Metastatic Breast Carcinoma in the Brain (tissue), 10 donors: ENCODE measurements around the genes MCTS2, ID1 and PDRG1.

DNA sequence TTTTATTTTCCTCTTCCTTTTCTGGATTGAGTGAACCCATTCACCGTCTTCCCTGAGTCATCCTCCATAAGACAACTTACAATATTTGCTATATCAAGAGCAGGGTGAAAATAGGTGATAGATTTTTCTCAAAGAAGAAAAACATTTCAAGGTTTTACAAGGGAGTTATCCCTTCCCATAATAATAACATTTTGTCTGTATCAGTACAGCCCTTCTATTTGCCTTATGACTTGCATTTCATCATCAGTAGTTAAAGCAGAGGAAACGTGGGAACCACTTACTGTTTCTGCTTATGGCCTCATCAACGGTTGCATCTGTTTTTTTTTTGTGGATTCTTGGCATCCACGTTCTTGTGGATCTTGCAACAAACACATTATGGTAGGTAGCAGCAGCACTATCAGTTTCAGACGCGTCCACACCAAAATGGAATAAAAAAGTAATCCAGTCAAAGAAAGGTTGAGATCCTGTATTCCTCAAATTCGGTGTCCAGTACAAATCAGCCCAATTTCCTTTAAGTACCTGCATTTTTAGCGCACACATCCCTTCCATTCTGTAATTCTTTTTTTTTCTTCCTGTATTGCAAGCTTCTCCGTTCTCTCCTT, 678.3 kb upstream of the DEFB115 start:
- PRO-cap, 10 experiments = no peak in any of the 10 experiments

DNA sequence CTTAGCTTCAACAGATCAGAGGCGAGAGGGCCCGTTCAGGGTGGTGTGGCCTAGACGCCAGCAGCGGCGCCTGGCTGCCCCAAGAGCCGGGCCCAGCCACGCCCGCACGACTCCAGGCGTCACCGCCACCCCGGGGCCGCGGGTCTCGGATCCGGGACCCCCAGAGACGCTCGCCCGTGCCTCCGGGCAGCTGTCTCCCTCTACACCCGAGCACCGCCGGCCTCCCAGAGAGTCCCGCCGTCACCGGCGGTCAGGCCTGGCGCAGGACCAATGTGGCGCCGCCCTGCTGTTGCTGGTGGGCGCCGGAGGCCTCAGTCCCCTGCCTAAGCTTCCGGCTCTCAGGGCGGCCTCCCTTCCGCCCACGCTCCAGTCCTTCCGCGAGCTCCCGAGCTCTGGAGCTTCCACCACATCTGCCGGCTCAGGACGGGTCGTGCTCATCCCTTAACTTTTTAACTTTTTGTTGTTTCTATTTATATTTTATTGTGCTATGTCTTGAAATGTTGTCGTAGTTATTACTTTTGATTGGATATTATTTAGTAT, 441.2 kb upstream of the DEFB115 start:
- PRO-cap, 10 experiments = no peak in any of the 10 experiments

DNA sequence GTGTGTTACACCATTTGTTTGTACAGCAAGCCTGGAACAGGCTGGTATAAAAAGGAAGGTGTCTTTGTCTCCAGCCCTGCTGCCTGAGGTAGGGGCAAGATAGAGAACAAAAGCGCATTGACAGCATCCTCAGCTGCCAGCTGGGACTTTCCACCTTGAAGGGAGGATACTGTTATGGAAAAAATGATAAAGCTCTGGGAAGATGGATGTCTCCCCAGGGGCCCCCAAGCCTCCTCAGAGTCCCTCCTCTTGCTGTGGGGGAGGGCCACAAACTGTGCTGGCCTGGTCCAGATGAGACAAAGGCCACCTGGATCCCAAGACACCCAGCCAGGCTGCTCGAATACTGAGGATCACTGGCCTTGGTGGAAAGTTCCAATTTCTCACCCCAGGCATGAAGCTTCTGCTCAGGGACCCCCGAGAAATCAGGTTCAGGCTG, 13.0 kb downstream of the REM1 start:
- PRO-cap, 10 experiments = no peak in any of the 10 experiments

DNA sequence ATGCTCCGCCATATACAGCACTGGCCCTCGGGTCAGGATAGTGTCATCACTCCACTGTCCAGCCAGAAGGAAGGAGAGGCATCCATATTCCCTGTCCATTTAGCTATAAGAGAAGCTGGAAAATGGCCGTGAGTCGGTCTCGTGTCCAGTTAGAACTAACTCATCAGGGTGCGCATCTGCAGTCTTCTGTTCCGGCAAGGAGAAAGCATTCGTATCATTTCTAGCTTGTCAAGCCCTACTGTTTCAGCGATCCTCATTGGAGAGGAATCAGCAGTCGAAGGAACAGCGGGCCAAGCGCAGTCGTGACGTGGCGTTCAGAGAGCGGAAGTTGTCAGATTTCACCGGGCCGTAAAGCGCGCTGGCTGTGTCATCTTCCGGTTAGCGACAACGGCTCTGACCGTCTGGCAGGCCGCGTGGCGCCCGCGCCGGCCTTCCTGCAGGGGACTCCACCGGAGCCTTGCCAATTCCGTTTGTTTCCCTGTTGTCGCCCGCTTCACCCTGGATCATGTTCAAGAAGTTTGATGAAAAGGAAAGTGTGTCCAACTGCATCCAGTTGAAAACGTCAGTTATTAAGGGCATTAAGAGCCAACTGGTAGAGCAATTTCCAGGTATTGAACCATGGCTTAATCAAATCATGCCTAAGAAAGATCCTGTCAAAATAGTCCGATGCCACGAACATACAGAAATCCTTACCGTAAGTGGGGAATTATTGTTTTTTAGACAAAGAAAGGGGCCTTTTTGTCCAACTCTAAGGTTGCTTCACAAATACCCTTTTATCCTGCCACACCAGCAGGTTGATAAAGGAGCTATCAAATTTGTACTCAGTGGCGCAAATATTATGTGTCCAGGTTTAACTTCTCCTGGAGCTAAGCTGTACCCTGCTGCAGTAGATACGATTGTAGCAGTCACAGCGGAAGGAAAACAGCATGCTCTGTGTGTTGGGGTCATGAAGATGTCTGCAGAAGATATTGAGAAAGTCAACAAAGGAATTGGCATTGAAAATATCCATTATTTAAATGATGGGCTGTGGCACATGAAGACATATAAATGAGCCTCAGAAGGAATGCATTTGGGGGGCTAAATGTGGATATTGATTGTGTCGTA, at the start of gene MCTS2:
Gene MCTS2, plus strand, starts transcription at position 381 of the 1,104 bp plus-strand sequence.
- PRO-cap, 10 experiments = peak in 10 of 10 experiments; most common plus-strand start position 400 of the sequence (in 10); most common minus-strand start position 304 of the sequence (in 6)

DNA sequence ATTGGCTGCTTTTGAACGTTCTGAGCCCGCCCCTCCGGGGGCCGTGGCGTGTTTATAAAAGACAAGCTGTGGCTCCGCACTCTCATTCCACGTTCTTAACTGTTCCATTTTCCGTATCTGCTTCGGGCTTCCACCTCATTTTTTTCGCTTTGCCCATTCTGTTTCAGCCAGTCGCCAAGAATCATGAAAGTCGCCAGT, at the start of gene ID1:
Gene ID1, plus strand, starts transcription at position 85 of the 198 bp plus-strand sequence.
- PRO-cap, 10 experiments = peak in 10 of 10 experiments; most common plus-strand start position 85 of the sequence (in 10)

DNA sequence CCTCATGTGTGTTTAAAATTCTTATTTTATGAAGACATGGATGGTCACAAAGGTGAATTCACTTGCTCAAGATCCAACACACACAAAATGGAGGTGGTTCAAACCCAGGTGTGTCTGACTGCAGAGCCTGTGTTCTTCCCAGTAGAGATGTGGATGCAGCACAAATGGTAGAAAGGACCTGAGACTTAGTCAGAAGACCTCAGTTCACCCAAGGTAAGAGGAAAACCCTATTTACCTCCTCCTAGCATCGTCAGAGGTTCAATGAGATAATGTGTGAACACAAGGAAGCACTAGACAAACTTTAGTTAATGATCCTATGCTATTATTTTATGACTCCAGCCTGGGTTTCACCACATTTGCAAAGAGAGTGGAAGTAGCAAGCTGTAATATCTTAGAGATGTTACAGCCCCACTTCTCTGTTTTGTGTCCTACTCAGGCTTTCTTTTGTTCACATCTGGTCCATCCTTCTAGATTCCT, 36.5 kb downstream of the BCL2L1 start:
- PRO-cap, 10 experiments = no peak in any of the 10 experiments

GRCh38 chr20:31713047-31713916, 9.4 kb downstream of the BCL2L1 start:
- PRO-cap, 10 experiments = peak in 2 of 10 experiments; most common plus-strand start chr20:31713162 (in 1); most common minus-strand start chr20:31713161 (in 1)

DNA sequence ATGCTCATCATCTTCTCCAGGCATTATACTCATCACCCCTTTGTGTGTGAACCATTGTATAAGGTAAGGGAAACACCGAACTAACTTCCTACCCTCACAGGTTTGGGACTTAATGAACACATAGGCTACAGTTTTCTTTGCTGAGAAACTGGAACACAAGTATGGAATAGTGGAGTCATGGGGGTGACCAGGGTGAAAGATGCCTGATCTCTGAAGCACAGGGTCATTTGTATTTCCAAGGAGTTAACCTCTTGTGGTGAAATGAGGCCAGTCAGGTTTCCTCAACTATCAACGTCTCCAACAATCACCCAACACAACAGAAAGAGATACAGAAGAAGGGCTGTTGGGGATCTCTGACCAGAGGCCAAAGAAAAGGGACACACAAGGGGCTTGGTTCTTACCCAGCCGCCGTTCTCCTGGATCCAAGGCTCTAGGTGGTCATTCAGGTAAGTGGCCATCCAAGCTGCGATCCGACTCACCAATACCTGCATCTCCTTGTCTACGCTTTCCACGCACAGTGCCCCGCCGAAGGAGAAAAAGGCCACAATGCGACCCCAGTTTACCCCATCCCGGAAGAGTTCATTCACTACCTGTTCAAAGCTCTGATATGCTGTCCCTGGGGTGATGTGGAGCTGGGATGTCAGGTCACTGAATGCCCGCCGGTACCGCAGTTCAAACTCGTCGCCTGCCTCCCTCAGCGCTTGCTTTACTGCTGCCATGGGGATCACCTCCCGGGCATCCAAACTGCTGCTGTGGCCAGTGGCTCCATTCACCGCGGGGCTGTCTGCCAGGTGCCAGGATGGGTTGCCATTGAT, 1.2 kb downstream of the BCL2L1 start:
- PRO-cap, 10 experiments = peak in 2 of 10 experiments; most common plus-strand start position 441 of the sequence (in 1); most common minus-strand start position 680 of the sequence (in 2)

- PRO-cap, 10 experiments = no peak in any of the 10 experiments
Observed at GRCh38 chr20:31745441-31746454, 6.7 kb downstream of the TPX2 start.

- PRO-cap, 10 experiments = no peak in any of the 10 experiments
Observed at GRCh38 chr20:31779253-31779848, 39.8 kb upstream of the MYLK2 start.

DNA sequence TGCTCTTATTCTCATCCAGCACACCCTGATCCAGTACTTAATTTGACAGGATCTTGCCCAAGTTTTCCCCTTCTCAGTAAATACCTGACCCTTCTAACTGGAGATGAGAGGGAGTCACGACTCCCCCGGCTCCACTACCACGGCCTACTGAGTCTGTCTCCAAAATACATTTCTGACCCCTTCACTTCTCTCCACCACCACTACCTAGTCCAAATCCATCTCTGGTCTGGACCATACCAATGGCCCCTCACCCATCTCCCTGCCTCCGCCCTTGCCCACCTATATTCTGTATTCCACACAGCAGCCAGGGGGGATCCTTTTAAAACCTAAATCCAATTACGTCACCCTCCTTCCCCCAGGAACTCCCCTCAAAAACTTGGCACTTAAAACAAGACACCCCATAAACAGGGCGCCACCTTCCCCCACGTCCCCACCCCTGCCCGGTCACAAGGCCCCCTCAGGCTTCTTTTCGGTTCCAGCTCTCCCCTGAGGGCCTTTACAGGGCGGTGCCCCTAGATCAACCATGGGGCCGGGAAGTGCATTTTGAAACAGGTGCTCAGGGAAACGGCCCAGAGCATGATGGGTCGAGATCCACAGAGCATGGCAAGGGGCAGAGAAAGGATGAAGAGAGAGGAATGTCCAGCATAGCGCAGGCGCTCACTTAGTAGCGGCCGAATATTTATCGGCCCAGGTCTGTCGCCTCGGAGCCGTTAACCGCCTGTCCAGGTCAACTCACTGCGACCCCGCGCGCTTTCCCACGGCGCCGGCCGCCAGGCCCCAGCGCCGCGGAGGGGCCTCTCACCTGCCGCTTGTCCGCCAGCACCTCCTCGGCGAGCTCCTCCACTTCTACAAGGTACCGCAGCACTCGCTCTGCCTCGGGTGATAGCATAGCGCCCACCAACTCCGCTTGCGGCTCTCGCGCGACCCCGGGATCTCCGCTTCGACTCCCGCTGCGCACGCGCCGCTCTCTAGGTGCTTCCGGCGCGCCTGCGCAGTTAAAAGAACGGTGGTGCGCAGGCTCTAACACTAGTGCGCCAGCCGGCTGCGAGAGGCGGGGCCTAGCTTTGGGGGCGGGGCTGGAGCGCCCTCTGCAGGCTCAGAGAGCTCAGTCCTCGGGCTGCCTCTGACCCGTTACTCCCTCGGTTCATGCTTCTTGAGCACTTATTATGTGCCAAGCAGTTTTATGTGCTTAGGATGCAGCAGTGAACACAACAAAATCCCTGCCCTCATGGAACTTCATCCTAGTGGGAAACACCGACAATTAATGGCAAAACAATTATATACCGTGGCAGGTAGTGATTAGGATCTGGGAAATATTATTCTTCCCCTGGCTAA, at the start of gene PDRG1:
Gene PDRG1, minus strand, starts transcription at position 974 of the 1,335 bp plus-strand sequence.
- PRO-cap, 10 experiments = peak in 10 of 10 experiments; most common minus-strand start position 970 of the sequence (in 10)

GRCh38 chr20:32028921-32029244, 18.6 kb downstream of the CCM2L start:
- PRO-cap, 10 experiments = no peak in any of the 10 experiments

DNA sequence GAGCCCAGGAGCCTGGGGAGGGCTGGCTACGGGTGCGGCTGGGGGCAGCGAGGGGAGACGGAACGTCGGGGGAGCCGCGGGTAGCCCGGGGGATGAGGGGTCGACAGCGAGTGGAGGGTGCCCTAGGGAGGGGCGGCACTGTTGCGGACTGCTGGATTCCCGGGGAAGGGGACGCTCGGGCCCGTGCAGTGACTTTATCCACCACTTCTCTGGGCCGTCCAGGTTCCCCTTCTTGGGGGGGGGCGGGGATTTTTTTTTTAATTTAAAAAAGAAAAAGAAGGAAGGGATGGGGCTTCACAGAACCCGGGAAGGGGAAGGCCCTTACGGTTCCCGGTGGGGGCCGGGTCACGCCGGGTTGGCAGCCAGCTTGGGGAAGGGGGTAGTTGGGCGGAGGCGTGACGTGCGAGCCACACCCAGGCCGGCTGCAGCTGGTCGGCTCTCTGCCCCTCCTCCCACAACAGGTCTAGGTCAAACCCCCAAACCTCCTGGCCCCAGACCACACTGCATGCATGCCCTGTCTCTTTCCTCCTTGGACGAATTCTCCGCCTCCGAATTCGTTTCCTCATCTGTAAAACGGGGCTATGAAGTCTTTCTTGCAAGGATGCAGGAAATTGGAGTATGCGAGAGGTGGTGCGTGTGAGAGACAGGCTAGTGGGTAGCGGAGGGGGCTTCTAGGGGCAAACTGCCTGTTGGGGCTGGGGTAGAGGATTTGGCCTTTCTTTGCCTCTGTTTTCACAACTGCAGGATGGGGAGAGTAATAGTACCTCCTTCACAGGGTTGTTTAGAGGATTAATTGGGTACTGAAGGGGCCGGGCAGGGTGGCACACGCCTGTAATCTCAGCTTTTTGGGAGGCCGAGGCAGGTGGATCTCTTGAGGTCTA, 747 bp downstream of the HCK start:
- PRO-cap, 10 experiments = peak in 3 of 10 experiments; most common plus-strand start position 494 of the sequence (in 3); most common minus-strand start position 196 of the sequence (in 1)

DNA sequence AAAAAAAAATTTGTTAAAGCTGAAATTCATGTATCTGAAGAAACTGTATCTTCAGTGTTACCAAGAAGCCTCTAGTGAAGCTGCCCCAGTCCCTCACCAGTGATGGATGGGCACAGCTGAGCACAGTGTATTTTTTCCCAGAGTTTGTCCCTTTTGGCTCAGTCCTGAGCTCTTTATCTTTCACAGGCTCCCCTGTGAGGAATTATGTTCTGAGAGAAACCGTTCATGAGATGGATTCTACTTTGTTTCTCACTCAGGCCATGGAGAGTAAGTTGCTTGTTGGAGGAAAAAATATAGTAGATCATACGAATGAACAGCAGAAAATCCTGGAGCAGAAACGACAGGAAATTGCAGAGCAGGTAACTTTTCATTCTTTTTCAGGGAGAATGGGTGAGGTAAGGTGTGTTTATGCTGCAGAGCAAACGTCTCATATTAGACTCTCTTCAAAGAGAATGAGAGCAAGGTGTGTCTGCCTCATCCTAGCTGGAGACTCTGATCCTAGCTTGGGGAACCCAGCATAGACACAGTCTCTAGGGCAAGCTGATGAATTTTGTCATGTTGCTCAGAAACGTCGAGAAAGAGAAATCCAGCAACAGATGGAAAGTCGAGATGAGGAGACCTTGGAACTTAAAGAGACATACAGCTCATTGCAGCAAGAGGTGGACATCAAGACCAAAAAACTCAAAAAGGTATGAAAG, 38.7 kb downstream of the KIF3B start:
- PRO-cap, 10 experiments = no peak in any of the 10 experiments

- PRO-cap, 10 experiments = no peak in any of the 10 experiments
Observed at GRCh38 chr20:32363315-32364146, 5.4 kb downstream of the ASXL1 start.

DNA sequence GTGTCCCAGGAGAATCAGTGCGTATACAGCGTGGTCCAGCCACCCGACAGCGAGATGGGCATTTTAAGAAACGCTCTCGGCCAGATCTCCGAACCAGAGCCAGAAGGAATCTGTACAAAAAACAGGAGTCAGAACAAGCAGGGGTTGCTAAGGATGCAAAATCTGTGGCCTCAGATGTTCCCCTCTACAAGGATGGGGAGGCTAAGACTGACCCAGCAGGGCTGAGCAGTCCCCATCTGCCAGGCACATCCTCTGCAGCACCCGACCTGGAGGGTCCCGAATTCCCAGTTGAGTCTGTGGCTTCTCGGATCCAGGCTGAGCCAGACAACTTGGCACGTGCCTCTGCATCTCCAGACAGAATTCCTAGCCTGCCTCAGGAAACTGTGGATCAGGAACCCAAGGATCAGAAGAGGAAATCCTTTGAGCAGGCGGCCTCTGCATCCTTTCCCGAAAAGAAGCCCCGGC, 75.3 kb downstream of the ASXL1 start:
- PRO-cap, 10 experiments = no peak in any of the 10 experiments

GRCh38 chr20:32435645-32436424, 77.7 kb downstream of the ASXL1 start:
- PRO-cap, 10 experiments = no peak in any of the 10 experiments

DNA sequence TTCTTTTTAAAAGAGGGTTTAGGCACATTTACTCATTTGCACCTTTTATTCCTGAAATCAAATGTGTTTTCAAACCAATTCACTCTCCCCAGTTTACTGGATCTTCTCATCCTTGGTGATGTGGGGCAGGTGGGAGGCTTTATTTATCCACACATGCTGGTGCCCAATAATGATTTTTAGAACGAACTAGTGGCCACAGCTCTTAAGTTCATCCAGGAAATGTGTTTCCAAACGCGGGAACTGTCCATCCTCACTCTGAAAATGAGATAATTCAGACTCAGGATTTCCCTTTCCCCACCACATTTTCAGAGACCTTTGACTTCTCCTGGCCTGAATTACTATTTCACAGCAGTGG, 99.6 kb downstream of the NOL4L start:
- PRO-cap, 10 experiments = no peak in any of the 10 experiments

DNA sequence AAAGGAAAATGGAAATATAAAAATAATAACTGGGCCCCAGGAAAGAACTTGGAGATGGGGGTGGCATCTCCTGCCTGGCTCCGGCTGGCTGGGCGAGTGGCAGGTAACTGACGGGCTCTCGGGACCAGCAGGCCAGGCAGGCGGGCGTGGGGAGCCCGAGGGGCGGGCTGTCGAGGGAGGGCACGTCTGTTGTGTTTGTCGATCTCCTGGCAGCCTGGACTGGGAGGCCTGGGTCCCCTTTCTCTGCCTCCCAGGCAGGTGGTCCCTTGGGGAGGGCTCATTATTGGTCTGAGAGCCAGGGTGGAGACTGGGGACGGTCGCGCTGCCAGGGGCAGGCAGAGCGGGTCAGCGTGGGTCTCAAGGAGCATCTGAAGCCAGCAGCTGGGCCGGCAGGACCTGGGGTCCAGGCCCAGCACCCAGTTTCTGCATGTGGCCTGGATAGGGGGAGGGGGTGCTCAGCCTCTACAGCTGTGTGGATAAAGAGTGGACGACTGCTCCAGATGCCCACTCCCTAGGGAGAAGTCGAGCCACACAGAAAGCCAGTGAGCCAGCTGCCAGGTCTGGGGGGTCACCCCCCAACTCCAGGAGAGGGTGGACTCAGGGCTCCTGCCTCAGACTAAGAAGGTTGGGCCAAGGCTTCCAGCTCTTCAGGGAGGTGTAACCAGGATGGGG, 3.0 kb downstream of the NOL4L start:
- PRO-cap, 10 experiments = peak in 1 of 10 experiments; most common plus-strand start position 198 of the sequence (in 1); most common minus-strand start position 109 of the sequence (in 1)

- PRO-cap, 10 experiments = no peak in any of the 10 experiments
Observed at GRCh38 chr20:32585675-32586045, 527 bp upstream of the NOL4L start.